ENCODE measurements around the gene C4orf17.

- PRO-cap = no peak
Observed at GRCh38 chr4:96983871-96984216, 1144.0 kb downstream of the PDHA2 start.

DNA sequence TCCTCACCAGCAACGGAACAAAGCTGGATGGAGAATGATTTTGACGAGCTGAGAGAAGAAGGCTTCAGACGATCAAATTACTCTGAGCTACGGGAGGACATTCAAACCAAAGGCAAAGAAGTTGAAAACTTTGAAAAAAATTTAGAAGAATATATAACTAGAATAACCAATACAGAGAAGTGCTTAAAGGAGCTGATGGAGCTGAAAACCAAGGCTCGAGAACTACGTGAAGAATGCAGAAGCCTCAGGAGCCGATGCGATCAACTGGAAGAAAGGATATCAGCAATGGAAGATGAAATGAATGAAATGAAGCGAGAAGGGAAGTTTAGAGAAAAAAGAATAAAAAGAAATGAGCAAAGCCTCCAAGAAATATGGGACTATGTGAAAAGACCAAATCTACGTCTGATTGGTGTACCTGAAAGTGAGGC is 59.7 kb downstream of the RAP1GDS1 start:
- PRO-cap = no peak

DNA sequence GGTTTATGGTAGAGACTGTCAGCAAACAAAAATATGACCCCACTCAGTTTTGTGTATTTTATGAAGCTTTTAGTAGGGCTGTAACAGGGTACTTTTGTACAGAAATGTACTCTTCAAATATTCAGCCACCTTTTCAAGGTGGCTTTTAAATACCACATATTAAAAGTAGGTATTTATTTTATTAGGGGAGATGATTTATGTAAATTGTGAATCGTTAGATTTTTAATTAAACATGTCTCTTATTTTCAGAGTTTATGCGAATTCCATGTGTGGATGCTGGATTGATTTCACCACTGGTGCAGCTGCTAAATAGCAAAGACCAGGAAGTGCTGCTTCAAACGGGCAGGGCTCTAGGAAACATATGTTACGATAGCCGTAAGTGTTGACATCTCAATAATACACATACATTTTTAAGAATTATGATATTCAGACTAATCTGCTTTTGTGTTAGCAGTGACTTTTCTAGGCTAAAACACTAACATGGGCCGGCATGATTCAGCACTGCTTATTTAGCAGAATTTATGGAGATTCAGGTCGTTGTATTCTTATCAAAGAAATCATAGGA is 91.1 kb downstream of the RAP1GDS1 start:
- PRO-cap = no peak

DNA sequence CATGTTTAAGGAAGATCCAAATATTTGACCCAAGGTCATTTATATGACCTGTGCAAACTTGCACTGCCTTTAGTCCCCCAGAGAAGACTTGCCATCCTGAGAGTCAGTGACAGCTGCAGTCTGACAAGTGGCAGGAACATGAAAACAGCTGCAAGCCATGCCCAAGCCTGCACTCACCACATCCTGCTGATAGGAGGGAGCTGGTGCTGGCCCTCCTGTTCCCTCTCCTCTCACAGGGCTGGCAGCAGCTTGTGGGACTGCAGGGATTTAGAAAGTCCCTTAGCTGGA is 187.7 kb downstream of the RAP1GDS1 start:
- PRO-cap = no peak

GRCh38 chr4:98902377-98902805 is 26.5 kb downstream of the EIF4E start:
- PRO-cap = no peak

- PRO-cap = unidirectional peak, minus-strand start at chr4:98995238; unidirectional peak, minus-strand start at chr4:98995265; unidirectional peak, minus-strand start at chr4:98995301; bidirectional peak, plus-strand start at chr4:98995747, minus-strand start at chr4:98995433
Observed at GRCh38 chr4:98995009-98995596, 418 bp upstream of the METAP1 start.

GRCh38 chr4:99086226-99086690 is 2.3 kb downstream of the ADH5 start:
- PRO-cap = no peak

GRCh38 chr4:99088127-99088643 is 403 bp downstream of the ADH5 start:
- PRO-cap = unidirectional peak, plus-strand start at chr4:99088389

- PRO-cap = no peak
Observed at GRCh38 chr4:99154610-99155123, 10.6 kb upstream of the ADH4 start.

DNA sequence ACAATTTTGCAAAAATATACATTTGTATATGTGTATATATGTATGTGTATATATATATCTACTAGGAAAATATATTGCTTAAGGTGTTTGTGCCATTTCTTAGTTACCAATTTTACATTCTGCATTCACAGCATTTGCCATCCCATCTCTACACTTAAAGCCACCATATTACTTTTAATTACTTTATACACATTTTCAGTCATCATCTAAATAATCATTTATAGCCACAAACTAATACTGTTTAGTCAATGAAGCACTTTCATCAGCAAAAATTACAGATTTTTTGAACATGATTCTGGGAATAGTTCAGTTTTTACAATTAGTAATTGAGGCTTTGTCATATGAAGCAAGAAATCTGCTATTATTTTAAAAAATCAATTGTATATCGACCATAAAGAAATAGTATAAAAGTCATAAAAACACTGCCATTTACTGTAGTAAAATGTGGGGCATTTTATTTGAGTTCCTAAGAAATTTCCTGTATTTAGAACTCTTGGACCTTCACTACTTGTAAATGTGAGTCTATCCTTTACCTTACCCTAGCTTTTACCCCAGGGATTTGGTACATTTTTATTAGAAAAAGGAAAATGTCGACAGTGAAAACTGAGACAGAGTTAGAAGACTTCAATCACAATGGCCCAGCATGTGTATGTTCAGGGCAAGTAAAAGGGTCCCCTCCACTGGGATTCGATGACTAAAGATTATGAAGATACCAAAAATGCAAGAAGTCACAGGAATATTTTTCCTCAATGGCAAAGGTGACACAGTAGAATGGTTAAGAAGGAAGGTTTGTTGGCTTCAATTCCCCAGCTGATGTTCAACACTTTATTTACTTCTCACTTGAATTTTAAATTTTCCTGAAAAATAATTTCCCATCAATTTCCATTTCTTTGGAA is 14.1 kb downstream of the ADH1B start:
- PRO-cap = no peak

GRCh38 chr4:99315805-99316727 is 5.1 kb downstream of the ADH1B start:
- PRO-cap = no peak

DNA sequence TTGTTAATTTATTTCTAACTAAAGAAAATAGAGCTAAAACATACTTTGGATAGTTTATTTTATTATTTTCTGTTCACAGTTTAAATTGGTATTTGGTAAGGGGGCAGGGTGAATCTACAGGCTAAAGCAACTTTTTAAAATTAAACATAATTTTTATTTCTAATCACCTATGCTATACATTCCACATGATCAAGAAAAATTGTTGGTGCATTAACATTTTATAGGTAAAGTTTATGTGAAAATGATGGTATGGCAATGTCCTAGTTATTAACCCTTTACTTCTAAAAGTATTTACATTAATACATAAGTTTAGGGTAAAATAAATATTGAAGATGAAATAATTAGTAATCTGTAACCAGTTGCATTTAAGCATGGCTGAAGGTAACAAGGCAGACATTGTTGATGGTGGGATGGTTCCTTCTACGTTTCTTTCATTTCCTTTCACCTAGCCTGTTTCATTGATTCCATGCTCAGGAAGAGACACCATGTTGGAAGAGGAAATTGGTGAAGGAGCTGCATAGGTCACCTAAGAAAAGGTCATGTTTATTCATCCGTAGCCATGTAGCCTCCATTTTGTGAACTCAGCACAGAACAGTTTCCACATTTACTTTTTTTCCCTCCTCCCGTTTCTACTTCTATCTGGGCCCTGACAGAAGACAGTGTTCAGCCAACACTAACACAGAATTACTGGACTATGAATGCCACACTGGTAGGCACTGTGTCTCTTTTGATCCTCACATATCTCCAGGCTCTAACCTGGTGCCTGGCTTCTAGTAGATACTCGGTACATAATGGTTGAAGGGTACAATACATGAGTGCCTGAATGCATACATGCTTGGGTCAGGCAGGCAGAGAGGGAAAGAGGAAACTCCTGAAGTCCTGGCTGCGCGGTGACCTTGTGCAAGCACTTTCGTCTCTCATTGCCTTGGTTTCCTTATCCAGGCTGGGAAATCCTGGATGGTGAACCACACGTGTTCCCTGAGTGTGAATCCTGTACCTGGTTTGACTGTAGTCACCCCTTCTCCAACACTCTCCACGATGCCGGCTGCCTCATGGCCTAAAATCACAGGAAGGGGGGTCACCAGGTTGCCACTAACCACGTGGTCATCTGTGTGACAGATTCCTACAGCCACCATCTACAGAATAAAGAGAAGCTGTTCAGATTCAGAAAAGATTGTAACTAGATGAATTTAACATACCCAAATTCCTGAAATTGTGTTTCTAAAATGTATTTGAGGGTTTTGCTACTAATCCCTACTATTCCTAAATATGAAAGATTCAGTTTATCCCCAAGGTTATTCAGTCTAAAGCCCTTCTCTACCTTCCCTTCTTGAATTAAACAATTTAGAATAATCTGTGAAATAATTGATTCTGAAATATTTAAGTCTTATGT is 3.7 kb downstream of the ADH1B start:
- PRO-cap = no peak

DNA sequence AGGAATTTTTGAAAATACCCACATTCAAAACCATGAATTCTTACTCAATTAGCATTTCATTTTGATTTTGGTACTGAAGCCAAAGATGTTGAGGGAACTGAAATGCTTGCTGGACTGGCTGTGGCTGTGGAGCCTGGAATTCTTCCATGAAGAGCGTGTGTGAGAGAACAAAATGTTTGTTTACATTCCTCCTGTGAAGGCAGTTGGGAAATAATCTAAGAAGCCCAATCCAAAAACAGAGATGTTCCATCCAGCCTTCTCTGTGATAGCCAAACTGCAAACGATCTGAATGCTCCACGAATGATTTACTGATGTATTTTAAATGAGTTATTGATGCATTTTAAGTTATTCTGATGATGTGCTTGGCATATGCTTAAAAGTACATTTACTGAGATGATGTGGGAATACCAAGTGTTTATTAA is 3.8 kb upstream of the ADH1B start:
- PRO-cap = no peak

DNA sequence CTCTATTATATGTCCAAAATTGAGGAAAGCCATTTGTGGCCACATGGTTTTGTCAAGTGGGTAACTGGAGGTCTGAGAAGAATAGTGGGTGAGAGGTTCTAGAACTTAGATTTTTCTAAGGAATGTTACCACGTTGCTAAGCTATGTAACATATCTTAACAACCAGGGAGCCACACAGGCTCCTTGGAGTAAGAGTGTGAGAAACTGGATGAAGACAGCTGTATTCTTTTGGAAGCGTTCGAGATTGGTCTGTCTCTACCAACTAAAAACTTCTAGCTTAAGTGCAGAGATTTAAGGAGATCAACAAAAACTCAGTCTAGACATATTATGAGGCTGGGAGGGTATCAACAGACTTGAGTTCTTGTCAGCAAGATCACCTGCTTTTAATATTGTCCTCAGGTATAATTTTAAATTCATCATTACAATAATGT is at the start of gene C4orf17:
C4orf17 (plus strand) TSS at position 148 of the 431 bp plus-strand sequence.
- PRO-cap = no peak

DNA sequence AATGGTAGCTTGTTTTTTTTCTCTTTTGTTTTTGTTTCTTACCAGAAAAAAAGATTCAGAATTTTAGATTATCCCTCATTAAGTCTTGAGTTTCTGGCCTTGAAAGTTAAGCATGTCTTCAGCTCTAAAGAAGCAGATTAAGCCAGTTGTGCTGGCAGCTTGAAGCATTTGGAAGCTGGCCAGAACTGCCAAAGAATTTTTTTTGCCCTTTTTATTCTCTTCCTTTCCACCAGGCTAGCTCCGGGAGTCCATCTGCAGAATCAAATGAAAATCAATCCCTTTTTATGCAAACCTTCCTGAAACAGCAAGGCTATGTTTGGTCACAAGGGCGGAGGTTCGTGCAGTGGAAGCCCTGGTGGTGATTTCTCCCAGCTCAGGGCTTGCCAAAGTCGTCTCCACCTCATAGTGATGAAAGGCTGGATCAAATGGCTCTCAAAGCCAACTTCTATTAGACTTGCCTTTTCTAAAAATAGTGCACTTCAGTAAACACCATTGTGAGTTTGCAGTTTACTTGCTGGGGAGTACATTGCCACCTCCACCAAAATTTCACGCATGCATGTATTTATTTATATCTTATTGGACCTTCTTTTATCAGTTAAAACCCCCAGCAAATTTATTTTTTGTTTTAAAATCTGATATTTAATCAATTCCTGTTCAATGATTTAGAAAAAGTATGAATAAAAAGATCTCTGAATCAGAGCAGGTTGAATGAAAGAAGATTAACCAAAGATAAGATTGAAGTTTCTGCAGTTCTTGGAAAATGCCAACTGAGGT is 21.7 kb upstream of the C4orf54 start:
- PRO-cap = no peak

DNA sequence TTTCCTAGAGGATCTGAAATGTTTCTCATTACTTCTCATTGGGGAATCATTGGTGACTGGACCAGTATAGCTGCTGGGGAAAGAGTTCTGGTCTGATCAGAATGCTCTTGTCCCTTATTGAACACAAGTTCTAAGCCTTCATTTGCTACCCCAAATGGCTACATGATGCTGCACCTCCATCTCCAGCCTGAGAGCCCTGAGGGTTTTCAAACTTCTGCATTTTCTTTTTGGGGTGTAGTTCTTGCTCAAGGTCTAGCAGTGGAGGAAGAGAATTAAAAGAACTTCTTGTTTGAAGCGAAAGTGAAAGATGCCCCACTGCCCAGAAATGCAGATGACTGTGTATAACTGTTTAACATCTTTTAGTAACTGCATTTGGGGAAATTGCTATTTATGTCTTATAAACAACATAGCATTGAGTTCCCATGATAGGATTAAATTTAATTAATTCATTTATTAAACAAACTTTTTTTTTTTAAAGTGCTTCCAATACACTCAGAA is 38.5 kb downstream of the LAMTOR3 start:
- PRO-cap = no peak

DNA sequence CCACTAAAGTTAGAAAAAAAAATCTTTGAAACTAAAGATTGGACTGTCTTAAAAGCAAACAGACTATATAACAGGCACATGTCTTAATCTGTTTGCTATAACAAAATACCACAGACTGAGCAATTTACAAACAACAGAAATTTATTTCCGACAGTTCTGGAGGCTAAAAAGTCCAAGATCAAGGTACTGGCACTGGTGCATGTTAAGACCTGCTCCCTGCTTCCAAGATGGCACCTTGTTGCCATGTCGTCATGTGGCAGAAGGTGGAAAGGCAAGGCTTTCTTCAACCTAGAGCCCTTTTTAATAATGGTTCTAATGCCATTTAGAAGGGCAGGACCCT is 72.0 kb upstream of the H2AZ1 start:
- PRO-cap = no peak

DNA sequence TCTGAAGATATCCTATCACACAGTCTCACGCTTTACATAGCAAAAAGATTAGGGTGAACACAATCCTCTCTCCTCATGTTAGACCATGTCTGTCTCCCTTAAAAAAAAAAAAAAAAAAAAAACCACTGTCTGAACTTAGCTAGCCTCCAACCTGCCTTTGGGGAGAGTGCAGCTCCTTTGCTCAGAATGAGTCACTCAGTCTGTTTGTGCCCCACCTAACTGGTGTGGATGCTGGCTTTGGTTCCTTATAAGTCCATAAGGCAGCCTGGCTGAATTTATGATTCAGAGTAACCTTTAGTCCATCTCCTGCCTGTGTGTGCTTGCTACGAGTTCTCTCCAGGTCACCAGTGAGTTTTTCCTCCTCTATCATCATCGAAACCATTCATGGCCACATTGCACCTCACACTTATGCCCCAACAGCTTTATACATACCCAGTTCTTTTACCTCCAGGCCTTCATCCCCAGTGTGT is 220.6 kb upstream of the EMCN start:
- PRO-cap = no peak

DNA sequence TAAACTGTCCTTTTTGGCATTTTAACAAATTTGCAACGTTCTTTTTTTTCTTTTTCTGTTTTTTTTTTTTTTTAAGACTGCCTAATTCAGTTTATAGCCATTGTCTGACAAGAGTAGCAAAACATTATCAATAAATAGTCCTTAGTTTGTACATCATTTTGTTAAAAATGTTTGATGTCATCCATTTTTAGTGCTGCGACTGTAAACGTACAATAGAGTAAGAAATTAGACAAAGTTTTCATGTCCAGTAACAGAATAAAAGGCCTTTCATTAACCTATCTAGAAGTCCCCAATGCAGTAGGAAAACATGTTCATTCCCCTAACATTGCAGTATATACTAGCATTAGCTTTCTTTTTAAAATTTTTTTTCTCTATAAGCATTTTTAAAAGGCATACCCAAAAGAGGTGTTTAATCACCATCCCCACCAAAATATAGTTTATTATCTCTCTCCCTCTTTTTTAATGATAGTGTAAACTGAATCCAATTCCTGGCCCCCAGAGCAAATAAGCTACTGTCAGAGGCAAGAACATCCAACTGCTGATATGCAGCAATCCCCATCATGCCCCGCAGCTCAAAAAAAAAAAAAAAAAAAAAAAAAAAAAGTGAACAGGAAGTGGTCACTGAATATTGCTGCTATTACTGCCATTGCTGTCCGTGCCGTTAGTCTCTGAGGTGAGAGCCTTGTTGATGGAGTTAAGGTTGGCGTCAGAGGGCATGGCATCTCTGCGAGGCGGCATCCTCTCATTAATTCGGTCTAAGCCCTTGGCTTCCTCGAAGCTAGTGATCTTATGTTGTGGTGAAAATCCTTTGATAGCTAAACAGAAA is 321.9 kb downstream of the PPP3CA start:
- PRO-cap = no peak

GRCh38 chr4:101125329-101125689 is 222.0 kb downstream of the PPP3CA start:
- PRO-cap = no peak